Thoracic aorta (tissue), 1 donor: ENCODE measurements around a stretch of chr7.

- RAMPAGE, long total RNA: no peak
These were observed 103.3 kb upstream of the SDK1 start for GRCh38 chr7:3197661-3198273.

GRCh38 chr7:3232129-3232755 lies 68.8 kb upstream of the SDK1 start:
- RAMPAGE, long total RNA: no peak

- RAMPAGE, long total RNA: no peak
These were observed 56.0 kb upstream of the SDK1 start for GRCh38 chr7:3245023-3245466.

DNA sequence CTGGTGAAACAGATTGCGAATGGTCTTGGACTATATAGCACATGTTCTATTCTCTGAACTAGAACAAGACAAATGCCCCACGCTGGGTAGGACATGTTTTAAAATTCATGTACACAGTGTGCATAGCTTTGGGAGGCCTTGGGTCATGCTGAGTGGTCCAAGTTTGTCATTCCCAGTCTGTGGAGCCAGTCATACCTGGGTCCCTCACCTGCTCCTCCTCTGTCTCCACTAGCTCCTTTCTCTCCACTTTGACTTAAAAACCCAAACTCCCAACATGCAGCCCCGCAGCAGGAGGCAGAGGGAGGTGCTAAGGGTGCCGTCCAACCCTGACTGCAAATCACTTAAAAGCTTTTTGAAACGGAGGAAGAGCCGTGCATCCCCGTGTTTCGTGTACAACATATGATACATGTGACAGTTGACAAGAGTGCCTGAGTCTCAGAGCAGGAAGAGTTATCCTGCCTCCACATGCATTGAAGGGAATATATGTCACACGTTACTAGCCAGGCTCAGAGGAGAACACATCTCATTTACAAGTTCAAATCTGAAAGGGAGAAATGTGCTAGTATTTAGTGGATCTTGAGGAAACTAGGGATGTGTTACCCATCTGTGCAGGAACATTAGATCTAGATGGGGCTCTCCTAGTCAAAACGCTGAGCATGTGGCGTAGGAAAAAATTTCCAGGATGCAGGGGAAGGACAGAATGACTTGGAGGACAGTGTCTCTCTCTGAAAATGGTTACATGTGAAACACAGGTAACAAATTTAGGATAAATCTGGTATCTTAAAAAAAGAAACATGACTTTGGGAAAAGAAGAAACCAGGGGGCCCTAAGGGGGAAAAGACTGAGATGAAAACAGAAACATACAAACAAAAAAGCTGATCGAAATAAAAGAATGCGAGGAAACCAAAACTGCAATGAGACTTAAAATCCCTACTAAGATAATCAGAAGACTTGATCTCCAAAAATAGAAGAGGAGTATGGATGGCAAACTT lies 69.9 kb downstream of the SDK1 start:
- RAMPAGE, long total RNA: no peak

- RAMPAGE, long total RNA: no peak
These were observed 625.7 kb downstream of the SDK1 start for GRCh38 chr7:3926789-3927184.

DNA sequence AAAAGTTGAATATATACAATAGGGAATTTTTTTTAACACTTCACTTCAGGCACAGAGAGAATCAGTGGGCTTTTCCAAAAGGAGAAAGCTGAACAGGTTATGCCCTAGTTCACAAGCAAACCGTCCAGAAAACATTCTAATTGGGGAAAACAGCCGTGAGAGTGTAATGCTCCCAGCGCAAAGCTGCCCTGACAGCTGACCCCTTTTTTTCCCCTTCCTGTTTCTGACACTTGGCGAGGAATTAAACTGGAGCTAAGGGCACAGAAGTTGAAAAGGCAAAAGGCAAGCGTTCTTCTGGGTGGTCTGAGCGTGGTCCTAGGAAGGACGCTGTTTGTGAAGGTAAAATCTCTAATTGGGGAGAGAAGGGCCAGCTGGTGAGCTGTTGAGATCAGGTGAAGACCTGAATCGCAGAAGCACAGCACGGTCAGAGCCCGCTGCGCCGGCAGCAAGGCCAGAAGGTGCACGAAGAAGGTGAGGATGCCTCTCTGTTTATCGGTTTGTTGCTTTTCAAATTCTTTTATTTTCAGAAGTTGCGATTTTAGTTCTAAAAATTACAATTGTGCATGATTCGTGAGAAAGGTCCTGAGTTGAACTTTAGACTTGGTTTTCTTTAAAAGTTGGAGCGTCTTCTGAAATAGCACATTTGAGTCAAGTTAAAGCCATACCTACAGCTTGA lies 247.9 kb upstream of the FOXK1 start:
- RAMPAGE, long total RNA: no peak

DNA sequence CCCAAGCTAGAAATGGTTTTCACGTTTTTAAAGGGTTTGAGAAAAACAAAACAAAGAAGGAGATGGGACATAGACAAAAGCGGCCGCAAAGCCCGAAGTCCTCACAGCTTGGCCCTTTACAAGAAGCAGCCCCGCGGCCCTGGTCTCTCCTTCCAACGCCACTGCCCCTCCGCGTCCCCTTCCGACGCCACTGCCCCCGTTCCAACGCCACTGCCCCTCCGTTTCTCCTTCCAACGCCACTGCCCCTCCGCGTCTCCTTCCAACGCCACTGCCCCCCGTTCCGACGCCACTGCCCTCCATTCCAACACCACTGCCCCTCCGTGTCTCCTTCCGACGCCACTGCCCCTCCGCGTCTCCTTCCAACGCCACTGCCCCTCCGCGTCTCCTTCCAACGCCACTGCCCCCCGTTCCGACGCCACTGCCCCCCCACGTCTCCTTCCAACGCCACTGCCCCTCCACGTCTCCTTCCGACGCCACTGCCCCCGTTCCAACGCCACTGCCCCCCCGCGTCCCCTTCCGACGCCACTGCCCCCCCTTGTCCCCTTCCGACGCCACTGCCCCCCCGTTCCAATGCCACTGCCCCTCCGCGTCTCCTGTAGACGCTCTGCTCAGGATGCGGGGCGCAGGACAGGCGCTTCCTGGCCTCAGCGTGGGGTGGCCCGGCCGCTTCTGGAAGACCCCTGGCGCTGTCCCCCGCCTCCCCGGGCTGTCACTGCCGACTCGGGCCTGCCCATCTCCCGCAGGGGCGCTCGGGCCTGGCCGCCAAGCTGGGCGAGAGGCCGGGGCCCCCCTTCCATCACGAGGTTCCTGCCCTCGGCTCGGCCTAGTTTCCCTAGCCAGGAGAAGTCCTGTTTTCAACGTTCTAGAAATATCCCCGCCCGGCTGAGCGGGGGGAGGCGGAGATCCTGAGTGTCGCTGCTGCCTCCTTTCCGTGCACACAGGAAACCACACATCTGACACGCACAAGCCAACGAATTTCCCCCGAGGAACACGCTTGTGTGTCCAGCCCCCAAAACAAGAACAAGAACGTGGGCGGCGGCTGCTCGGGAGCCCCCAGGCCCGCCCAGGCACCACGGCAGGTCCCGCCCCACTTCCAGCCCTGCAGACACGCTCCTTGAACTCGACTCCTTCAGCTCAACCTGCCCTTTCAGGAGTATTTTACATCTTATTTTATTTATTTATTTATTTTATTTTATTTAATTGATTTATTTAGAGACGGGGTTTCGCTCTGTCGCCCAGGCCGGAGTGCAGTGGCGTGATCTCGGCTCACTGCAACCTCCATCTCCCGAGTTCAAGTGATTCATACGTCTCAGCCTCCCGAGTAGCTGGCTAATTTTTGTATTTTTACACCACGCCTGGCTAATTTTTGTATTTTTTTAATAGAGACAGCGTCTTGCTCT lies 33.6 kb downstream of the AP5Z1 start:
- RAMPAGE, long total RNA: no peak

GRCh38 chr7:4824336-4824943 lies 37.4 kb downstream of the PAPOLB start:
- RAMPAGE, long total RNA: no peak

DNA sequence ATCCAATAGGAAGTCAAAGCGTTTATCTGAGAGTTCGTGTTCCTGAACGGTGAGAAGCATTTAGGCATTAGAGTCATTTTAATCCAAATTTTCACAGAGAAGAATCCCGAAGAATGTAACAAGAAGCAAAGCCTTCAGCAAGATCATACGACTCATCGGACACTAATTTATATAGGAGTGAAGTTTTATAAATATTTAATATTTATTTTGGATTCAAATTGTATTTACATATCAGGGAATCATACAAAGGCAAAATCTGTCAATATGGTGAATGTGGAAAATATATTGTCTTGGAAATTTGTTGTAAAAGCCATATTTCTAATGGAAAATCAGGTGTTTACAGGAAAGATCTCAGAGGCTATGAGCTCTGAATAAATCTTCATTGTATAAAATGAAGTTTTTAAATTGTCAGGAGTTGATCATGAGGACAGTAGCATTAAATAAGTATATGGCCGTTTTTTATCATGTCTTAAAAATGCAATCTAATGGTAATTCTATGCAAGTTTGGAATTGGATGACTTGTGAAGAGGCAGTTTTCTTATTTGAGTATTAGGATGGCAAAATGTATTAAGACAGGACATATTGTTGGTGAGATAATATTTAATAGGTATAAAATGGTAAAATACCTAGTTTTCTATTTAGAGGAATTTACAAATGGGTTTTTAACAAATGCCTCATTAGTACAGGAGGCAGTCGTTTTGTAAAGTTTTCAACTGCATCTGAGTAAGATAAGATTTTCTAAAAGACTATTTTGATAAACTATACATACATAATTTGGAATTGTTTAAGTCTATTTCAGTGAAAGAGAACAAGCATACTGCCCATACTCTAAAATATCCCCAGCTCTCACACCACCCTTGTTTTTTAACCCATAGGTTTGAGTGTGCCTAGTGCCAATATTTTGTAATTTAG lies 20.2 kb downstream of the RBAK start:
- RAMPAGE, long total RNA: no peak

- RAMPAGE, long total RNA: no peak
These were observed 34.4 kb upstream of the SLC29A4 start for GRCh38 chr7:5248119-5248949.

GRCh38 chr7:5377104-5377573 lies 46.5 kb downstream of the TNRC18 start:
- RAMPAGE, long total RNA: no peak

GRCh38 chr7:5417383-5418363 lies 6.0 kb downstream of the TNRC18 start:
- RAMPAGE, long total RNA: no peak

GRCh38 chr7:5495642-5496307 lies 17.8 kb downstream of the FBXL18 start:
- RAMPAGE, long total RNA: no peak

GRCh38 chr7:5528798-5528927 lies 1.7 kb downstream of the ACTB start:
- RAMPAGE, long total RNA: no peak

DNA sequence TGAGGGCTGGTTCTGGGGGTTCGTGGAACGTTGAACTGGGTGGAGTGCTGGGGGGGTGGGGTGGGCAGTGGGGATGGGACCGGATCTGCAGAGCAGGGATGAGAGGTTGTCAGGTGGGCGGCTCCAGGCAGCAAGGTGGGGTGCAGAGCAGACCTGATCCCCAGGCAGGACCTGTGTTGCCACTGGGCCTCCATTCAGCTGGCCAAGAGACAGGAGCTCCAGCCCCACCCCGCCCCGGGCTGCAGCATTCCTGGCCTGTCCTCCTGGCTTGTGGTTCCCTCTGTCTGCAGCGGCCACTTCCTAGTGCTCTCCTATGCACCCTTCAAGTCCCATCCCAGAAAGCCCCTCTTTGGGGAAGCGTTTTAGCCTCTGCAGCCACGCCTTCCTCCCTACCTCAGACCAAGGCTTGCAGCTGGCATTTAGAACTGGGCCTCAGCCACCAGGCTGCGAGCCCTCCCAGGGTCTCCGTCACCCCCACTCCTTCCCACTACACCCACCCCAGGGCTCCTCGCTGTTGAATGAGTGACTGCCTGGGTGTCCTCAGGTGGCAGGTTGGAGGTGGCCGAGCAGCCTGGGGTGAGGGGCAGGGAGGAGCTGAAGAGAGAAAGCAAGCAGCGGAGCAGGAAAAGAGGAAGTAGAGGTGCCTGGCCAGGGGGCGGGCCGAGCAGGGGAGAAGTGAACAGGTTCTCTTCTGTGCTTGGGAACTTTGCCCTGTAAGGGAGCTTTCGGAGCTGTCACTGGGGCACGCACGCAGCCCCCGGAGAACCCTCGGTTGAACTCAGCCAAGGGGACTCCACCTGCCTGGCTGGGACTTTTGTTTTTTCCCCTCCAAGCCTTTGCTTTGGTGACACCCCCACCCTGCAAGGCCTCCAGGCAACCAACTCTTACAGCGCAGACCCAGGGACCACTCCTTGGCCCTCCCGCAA lies 2.3 kb upstream of the ACTB start:
- RAMPAGE, long total RNA: no peak

GRCh38 chr7:5622288-5622873 lies 29.8 kb downstream of the FSCN1 start:
- RAMPAGE, long total RNA: no peak

GRCh38 chr7:5661489-5662487 lies 69.2 kb downstream of the FSCN1 start:
- RAMPAGE, long total RNA: no peak

GRCh38 chr7:5675955-5676787 lies 83.6 kb downstream of the FSCN1 start:
- RAMPAGE, long total RNA: no peak

- RAMPAGE, long total RNA: no peak
These were observed 87.3 kb downstream of the FSCN1 start for GRCh38 chr7:5679741-5680521.

- RAMPAGE, long total RNA: no peak
These were observed 89.9 kb downstream of the RNF216 start for GRCh38 chr7:5691670-5691884.